Metastatic Liver Carcinoma in the Adrenal Gland (tissue), 2 donors: ENCODE measurements around the gene HBP1.

GRCh38 chr7:106285341-106285937 is 656 bp upstream of the NAMPT start:
- PRO-cap, 2 experiments = peak in 2 of 2 experiments; most common plus-strand start chr7:106285384 (in 2)

DNA sequence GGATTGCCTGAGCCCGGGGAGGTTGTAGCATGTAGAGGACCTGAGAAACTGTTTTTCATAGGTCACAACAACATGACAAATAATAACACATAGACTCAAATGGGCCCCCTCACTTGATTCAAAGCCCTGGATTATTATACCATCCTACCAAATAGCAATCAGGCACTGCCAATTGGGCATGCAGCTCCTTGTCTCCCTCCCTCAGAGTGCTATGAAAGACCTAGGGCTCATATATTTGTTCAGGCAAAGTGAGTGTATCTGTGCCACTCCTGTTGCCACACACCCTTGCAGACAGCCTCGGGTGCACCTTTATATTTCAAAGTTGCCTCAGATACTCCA is 2.9 kb upstream of the NAMPT start:
- PRO-cap, 2 experiments = peak in 2 of 2 experiments; most common minus-strand start position 208 of the sequence (in 1)

DNA sequence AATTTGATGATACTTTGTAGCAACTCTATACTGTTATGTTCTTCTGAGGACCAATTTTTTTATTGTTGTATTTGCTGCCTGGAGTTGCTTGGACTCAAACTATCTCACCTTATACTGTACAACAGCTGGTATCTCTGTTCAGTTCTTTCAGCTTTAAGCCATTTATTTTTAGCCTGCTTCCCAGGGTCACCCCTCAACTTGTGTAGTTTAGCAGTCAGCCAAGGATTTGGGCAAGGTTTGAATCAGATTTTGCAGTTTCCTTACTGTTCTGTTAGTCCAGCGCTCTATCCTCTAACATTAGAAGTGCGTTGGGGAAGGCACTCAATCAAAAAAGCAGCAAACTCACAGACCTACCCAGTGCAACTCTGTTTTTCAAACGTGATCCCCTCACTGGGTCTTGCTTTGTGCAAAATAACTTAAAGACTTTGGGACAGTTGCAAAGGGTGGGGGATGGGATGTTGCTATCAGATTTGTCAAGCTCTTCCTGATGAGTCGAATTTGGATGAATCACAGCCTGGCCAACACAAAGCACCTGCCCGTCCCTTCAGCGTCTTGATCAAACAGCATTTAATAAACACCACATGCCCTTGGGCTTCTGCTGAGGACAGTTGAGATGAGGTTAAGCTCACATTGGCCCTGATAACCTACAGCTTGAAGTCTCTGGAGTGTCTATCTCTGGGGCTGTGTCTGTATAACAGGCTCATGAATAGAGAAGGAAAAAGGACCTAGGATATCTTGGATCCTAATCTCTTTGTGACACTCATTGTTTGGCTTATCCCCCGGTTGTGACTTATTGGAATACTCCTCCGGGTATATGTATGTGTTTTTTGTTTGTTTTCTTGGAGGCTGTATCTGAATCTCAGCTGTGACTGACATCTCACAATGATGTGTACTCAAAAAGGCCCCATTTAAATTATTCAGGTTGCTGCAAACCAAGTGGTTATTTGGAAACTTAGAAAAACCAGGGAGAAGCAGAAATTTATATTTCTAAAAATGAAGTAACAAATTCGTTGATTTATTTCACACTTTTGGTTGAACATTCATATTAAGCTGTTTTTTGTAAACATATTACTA is 132.5 kb upstream of the NAMPT start:
- PRO-cap, 2 experiments = peak in 1 of 2 experiments; most common plus-strand start position 505 of the sequence (in 1); most common minus-strand start position 500 of the sequence (in 1)

- PRO-cap, 2 experiments = no peak in any of the 2 experiments
Observed at GRCh38 chr7:106504108-106504751, 156.7 kb downstream of the CCDC71L start.

DNA sequence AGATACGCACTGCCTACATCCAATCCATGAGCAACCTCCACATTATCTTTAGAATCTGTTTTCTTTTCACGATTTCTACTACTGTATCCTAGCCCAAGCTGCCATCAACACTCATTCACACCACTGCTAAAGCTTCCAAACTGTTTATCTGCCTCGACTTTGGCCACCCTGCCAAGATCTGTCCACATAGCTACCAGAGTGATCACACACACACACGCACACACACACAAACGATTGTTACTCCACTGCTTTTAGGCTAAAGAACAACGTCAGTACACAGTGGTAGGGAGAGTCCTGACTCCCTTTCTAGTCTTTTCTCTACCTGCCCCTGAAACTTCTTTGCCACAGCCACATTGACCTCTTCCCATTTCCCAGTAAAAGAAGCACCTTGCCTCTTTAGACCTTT is 142.0 kb downstream of the CCDC71L start:
- PRO-cap, 2 experiments = no peak in any of the 2 experiments

GRCh38 chr7:106608592-106609105 is 52.3 kb downstream of the CCDC71L start:
- PRO-cap, 2 experiments = no peak in any of the 2 experiments

- PRO-cap, 2 experiments = no peak in any of the 2 experiments
Observed at GRCh38 chr7:106658894-106659550, 1.9 kb downstream of the CCDC71L start.

DNA sequence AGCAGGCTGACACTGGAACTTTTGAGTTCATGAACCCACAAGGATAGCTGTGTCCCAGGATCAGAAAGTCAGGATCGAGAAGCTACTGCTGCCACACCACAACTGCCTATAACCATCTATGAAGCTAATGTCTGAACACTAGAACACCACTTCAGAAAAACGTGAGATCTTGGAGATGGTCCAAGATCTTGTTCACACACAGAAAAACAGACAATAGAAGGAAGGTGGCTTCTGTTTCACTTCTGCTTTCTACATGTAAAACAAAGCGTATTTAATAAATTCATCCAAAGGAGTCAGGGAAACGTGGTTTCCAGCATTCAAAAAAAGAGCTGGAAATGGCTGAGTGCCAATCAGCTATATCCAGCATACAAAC is 70.2 kb upstream of the CCDC71L start:
- PRO-cap, 2 experiments = no peak in any of the 2 experiments

- PRO-cap, 2 experiments = no peak in any of the 2 experiments
Observed at GRCh38 chr7:106747302-106747712, 86.3 kb upstream of the CCDC71L start.

DNA sequence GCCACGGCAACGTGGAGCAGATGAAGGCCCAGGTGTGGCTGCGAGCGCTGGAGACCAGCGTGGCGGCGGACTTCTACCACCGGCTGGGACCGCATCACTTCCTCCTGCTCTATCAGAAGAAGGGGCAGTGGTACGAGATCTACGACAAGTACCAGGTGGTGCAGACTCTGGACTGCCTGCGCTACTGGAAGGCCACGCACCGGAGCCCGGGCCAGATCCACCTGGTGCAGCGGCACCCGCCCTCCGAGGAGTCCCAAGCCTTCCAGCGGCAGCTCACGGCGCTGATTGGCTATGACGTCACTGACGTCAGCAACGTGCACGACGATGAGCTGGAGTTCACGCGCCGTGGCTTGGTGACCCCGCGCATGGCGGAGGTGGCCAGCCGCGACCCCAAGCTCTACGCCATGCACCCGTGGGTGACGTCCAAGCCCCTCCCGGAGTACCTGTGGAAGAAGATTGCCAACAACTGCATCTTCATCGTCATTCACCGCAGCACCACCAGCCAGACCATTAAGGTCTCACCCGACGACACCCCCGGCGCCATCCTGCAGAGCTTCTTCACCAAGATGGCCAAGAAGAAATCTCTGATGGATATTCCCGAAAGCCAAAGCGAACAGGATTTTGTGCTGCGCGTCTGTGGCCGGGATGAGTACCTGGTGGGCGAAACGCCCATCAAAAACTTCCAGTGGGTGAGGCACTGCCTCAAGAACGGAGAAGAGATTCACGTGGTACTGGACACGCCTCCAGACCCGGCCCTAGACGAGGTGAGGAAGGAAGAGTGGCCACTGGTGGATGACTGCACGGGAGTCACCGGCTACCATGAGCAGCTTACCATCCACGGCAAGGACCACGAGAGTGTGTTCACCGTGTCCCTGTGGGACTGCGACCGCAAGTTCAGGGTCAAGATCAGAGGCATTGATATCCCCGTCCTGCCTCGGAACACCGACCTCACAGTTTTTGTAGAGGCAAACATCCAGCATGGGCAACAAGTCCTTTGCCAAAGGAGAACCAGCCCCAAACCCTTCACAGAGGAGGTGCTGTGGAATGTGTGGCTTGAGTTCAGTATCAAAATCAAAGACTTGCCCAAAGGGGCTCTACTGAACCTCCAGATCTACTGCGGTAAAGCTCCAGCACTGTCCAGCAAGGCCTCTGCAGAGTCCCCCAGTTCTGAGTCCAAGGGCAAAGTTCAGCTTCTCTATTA is 3.1 kb downstream of the PIK3CG start:
- PRO-cap, 2 experiments = no peak in any of the 2 experiments

- PRO-cap, 2 experiments = no peak in any of the 2 experiments
Observed at GRCh38 chr7:106870718-106871370, 5.8 kb downstream of the PIK3CG start.

GRCh38 chr7:107079423-107080076 is 35.0 kb downstream of the PRKAR2B start:
- PRO-cap, 2 experiments = no peak in any of the 2 experiments

DNA sequence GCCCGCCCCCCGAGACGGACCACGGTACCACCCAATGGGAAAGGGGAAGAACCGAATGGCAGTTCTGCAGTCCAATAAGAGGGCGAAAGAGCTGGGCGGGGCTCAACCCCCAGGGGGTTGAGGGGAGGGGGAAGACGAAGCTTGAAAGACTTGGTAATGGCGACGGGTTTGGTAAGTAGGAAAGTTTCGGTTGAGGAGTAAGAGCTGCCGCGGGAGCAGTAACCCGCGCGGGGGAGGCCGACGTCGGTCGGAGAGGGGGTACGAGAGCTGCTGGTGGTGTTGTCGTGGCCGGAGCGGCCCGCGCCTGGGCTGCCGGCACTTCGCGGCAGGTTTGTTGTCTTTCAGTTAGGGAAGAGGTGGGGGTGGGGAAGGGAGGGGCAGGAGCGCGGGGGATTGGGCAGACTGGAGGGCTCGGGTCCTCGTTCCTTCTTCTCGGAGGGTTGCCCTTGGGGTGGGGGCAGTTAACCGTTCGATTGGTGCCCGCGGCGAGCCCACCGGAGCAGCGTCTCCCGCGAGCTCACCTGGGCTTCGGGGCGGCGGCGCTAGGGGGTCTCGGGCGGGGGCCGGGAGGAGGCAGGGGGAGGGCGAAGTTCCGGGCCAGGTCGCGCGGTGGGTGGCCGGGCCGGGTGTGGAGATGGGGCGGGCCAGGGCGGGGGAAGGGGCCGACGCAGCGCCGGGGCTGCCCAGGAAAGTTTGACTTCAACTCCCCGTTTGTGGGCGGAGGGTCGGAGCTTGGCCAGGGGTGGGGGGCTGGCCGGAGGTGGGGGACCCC is at the start of gene HBP1:
TSS of gene HBP1 (plus strand) at position 147 of the 772 bp plus-strand sequence.
- PRO-cap, 2 experiments = peak in 2 of 2 experiments; most common plus-strand start position 187 of the sequence (in 2)

- PRO-cap, 2 experiments = no peak in any of the 2 experiments
Observed at GRCh38 chr7:107173079-107173668, 4.4 kb downstream of the HBP1 start.

- PRO-cap, 2 experiments = no peak in any of the 2 experiments
Observed at GRCh38 chr7:107182428-107182731, 13.6 kb downstream of the HBP1 start.

- PRO-cap, 2 experiments = no peak in any of the 2 experiments
Observed at GRCh38 chr7:107591243-107592114, 11.4 kb downstream of the BCAP29 start.

DNA sequence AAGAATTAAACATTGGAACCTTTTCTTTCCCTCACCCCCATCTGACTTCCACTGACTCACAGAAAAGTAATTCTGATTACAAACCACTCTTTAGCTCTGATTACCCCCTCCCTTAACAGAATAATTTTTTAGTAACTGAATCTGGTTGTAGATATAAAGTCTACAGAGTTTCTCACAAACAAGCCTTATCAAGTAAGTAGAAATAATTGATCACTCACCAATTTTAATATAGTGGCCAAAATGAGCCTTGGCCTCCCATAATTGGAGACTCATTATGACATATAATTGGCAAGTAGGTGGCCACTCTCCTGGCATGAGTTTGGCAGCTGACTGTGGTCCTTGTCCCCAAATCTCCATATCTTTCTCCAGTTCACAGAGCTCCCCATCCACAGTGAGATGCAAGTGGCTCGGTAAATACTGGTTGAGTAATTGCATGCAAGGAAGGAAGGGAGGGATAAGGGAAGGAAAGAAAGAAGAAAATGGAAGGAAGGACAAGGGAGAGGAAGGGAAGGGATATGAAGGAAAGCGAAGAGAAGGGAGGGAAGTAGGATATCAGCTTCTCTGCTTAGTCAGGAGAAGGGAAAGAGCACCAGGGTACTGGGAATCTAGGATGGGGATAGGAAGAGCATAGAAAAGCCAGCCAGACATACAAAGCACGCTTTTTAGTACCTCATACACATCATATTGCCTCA is 32.2 kb downstream of the SLC26A4 start:
- PRO-cap, 2 experiments = no peak in any of the 2 experiments

GRCh38 chr7:107744492-107744718 is 463 bp downstream of the CBLL1 start:
- PRO-cap, 2 experiments = no peak in any of the 2 experiments

GRCh38 chr7:107785883-107786416 is 17.1 kb downstream of the SLC26A3 start:
- PRO-cap, 2 experiments = no peak in any of the 2 experiments

DNA sequence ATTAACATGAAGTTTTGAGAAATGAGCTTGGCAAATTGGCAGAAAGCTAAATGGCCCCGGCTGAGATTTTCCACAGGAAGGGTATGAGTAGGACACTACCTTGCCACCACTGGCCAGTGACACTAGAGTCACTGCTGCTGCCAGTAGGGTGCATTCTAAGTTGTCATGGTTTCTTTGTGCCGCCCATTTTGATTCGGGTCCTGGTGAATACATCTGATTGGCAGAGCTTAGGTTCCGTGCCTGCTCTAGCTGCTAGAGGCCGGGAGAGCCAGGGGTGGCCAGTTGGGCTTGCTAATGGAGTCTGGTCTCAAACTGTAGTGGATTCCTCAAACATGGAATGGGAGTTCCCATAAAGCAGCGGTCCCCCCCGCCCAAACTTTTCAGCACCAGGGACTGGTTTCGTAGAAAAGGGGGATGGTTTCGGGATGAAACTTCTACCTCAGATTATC is 10.6 kb upstream of the DLD start:
- PRO-cap, 2 experiments = no peak in any of the 2 experiments